SK-MEL-5 (cell line): ENCODE measurements around the genes RPS28 and ZNF266.

GRCh38 chr19:7649212-7649826, 12.4 kb downstream of the STXBP2 start:
RAMPAGE:
- cytosol, long total RNA, result no peak
- long total RNA, result no peak
- nucleus, long total RNA, result no peak

GRCh38 chr19:7718633-7719010, 13.3 kb downstream of the CLEC4G start:
RAMPAGE:
- cytosol, long total RNA, result no peak
- long total RNA, result no peak
- nucleus, long total RNA, result no peak

DNA sequence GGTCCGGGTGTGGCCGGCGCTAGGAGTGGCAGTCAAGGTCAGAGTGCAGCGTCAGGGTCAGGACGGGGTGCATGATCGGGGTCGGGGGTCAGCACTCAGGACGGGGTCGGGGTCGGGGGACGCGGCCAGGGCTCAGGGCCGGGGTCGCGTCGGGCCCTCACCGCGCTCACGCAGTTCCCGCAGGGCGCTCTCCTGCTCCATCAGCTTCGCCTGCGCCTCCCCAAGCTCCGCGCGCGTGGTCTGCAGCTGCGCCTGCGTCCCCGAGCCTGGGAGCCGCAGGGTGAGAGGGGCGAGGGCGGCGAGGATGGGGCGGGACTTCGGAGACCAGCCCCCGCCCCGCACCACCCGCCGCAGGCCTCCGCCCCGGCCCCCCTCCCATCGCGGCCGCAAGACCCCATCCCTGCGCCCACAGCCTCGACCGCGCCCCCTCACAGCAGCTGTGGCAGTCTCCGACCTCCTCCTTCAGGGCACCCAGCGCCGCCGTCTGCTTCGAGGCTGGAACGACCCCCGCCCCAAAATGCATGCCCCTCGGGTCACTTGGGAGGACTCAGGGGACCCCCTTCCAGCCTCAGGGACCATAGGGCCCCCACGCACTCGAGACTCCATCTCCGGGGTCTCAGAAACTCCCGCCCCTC, 1.2 kb downstream of the CLEC4G start:
RAMPAGE:
- cytosol, long total RNA, result no peak
- long total RNA, result no peak
- nucleus, long total RNA, result no peak

DNA sequence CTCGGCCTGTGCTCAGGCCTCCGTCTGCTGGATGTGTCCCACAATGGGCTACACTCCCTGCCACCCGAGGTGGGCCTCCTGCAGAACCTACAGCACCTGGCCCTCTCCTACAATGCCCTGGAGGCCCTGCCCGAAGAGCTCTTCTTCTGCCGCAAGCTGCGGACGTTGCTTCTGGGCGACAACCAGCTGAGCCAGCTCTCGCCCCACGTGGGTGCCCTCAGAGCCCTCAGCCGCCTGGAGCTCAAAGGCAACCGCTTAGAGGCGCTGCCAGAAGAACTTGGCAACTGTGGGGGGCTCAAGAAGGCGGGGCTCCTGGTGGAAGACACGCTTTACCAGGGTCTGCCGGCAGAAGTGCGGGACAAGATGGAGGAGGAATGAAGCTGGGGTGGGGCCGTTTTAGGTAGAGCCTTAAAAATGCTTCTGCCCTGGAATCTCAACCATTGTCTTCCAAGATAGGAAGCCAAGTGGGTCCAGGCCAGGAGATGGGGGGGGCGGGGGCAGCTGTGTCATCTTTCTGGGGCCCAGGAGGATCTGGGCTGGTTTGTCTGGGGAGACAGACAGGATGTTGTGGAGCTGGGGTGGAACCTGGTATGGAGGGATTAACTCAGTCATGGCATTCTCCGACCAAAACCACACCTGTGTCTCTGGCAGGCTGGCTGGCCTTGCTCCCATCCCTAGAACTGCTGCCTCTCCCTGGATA, 3.0 kb upstream of the MAP2K7 start:
RAMPAGE:
- cytosol, long total RNA, result no peak
- long total RNA, result no peak
- nucleus, long total RNA, result no peak

GRCh38 chr19:7911440-7911914, 3.2 kb upstream of the TGFBR3L start:
RAMPAGE:
- cytosol, long total RNA, result no peak
- long total RNA, result no peak
- nucleus, long total RNA, result no peak

DNA sequence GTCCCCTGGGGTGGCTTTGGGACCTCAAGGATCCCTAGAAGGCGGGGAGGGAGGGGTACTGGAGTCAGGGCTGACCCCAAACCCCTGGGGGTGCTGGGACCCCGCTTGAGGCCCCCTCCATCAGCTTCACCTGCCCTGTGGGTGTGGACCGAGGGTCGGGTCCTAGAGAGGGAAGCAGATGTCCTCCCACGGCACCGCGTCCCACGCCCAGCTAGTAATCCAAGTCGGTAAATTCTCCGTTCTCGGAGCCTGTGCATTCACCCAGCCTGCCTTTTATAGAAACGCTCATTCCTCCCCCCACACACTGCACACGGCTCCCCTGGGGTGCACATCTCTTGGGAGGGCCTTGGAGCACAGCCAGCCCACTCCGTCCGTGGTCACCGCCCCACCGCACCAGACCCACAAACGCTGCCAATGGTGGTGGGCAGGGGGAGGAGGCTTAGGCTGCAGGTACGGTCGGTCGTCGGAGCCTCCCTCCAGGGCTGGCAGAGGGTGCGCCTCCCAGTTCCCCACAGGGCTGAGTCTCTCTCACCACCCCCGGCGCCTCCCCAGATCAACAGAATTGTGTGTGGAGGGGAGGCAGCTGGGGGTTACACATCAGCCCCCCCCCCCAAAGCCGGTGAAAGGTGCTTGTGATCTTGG, 2.2 kb downstream of the CTXN1 start:
RAMPAGE:
- cytosol, long total RNA, result no peak
- long total RNA, result no peak
- nucleus, long total RNA, result no peak

GRCh38 chr19:8321435-8322423, at the start of gene RPS28:
TSS of gene RPS28 (plus strand) at chr19:8321496.
RAMPAGE:
- cytosol, long total RNA, result start-site peak on the plus strand at chr19:8321500-8321535, 73,775 and 34,967 reads in 2 replicates
- long total RNA, result start-site peak on the plus strand at chr19:8321498-8321535, 56,712 and 27,552 reads in 2 replicates
- nucleus, long total RNA, result start-site peak on the plus strand at chr19:8321505-8321510, 27 and 21 reads in 2 replicates

GRCh38 chr19:8342044-8343066, 707 bp downstream of the KANK3 start:
RAMPAGE:
- cytosol, long total RNA, result no peak
- long total RNA, result no peak
- nucleus, long total RNA, result no peak

RAMPAGE:
- cytosol, long total RNA, result no peak
- long total RNA, result no peak
- nucleus, long total RNA, result no peak
These were observed 10.8 kb upstream of the RAB11B start for GRCh38 chr19:8379375-8379790.

DNA sequence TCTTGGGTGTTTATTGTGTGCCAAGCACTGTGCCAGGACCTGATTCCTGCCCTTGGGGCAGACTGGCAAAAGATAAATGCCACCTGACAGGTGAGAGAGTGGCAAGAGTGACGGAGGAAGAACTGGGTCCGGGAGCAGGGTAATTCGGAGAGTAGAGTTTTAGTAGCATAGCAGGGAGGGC, 6.1 kb downstream of the RAB11B start:
RAMPAGE:
- cytosol, long total RNA, result no peak
- long total RNA, result no peak
- nucleus, long total RNA, result no peak

DNA sequence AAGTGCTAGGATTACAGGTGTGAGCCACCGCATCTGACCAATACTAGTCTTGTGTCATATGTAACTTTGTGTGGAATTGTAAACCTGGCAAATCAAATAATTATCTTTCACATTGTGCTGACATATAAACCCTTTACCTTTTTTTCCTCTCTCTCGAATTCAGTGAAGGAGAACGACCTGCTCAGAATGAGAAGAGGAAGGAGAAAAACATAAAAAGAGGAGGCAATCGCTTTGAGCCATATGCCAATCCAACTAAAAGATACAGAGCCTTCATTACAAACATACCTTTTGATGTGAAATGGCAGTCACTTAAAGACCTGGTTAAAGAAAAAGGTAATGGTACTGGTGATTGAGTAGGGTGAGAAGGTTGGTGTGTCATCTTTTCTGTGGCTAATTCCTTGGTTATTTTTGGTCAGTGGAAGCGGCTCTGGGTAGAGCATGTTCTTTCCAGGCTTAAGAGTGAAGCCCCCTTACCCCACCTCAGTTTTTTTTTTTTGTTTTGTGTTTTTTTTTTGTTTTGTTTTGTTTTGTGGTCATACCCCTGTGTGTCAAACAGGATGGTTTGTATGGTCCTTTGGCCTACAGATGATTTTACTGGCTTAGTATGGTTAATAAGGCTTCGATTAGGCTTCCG, 10.6 kb downstream of the HNRNPM start:
RAMPAGE:
- cytosol, long total RNA, result no peak
- long total RNA, result no peak
- nucleus, long total RNA, result no peak

DNA sequence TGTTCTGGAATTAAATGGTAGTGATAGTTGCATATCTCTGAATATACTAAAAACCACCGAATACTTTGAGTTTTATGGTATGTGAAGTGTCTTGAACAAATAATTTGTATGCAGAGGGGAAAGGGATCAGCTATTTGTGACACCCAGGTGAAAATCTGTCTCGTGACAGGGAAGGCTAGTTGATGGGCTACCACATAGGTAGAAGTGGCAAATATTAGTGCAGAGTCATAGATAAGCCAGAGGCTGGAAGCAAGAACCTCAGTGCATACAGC, 24.6 kb downstream of the HNRNPM start:
RAMPAGE:
- cytosol, long total RNA, result no peak
- long total RNA, result no peak
- nucleus, long total RNA, result no peak

GRCh38 chr19:8473999-8474709, 28.3 kb downstream of the PRAM1 start:
RAMPAGE:
- cytosol, long total RNA, result no peak
- long total RNA, result no peak
- nucleus, long total RNA, result no peak

RAMPAGE:
- cytosol, long total RNA, result no peak
- long total RNA, result no peak
- nucleus, long total RNA, result no peak
These were observed 19.8 kb downstream of the PRAM1 start for GRCh38 chr19:8482376-8483258.

RAMPAGE:
- cytosol, long total RNA, result no peak
- long total RNA, result no peak
- nucleus, long total RNA, result no peak
These were observed 14.0 kb downstream of the PRAM1 start for GRCh38 chr19:8488468-8488830.

DNA sequence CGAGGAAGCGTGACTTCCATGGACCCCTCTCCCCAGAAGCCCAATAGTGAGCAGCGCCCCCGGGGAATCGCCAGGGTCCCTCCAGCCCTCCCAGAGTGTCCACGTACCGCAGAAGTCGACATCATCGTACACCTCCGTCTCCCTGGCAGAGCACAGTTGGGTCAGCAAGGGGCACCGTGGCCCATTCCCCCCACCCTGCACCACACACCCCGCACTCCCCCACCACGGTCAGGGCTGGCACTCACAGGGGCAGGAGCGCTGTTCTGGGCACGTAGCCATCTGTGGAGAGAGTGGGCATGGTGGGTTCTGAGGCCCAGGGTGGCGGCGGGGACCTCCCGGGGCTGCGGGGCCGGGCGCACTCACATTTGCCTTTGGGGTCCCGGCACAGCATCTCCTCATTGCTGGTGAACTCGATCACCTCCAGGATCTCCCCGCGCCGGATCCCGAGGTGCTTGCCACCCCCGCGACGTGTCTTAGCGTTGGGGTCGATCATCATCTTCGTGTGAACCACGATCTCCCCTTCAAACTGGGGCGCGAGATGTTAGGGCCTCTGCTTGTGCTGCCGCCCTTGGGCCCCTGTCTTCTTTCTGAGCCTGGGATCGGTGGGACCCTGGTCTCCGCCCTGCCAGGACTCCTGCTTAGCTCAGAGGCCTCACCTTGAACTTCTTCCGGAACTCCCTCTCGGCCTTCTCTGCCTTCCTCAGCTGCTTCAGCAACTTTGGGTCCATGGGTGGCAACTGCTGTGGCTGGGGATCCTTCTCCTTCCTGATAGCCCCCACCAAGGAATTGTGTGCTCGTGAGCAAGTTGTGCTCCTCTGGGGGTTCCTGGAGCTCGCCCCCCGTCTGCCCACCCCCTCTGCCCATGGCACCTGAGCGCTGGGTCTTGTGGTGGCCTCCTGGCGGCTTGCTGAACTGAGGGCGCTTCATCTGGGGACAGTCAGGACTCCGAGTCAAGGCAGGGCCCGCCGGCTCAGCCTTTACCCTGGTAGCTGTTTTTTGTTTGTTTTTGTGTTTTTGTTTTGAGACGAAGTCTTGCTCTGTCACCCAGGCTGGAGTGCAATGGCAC, 11.9 kb downstream of the PRAM1 start:
RAMPAGE:
- cytosol, long total RNA, result no peak
- long total RNA, result no peak
- nucleus, long total RNA, result no peak

DNA sequence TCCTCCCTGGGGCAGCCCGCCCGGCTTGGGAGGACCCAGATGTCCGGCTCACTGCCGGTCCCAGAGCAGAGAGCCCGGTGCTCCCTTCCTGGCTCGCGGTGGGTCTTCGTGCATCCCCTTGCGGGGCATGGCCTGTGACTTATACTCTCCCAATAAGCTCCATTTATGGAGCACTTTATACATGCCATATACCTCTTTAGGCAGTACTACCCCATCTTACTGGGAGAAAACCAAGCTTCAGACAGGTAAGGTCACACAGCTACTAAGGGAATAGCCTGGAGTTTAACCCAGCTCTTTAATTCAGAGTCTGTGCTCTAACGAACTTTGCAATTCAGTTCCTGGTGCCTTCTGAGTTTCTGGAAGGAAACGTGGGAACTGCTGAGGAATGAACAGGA, 15.7 kb upstream of the MYO1F start:
RAMPAGE:
- cytosol, long total RNA, result no peak
- long total RNA, result no peak
- nucleus, long total RNA, result no peak

RAMPAGE:
- cytosol, long total RNA, result no peak
- long total RNA, result no peak
- nucleus, long total RNA, result no peak
These were observed 27.4 kb downstream of the ACTL9 start for GRCh38 chr19:8671032-8671731.

DNA sequence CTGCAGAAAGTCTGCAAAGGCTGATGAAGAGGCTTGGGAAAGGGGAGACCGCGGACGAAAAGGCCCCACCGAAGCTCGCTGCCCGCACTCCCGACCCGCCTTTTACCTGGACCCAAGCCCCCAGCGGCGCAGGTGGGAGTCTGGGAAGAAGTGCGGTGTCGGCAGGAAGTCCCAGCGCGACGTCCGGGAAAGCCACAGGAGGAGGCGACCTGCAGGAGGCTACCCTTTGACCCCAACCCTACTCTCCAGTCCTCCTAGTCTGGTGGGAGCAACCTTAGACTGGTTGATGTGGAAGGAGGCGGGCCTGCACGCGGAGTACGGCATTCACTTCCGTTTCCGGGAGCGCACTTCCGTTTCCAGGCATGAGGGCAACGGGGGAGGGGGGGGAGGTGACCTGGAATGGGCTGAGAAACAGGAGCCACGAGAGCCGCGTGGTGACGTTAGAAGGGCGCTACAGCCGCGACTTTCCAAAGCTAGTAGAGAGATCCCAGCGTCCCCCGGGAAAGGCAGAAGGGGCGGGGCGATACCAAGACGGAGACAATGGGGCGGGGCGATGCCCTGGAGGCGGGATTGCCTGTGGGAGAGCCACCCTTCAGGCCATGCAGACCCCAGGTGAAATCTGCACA, 28.5 kb downstream of the ZNF266 start:
RAMPAGE:
- cytosol, long total RNA, result no peak
- long total RNA, result no peak
- nucleus, long total RNA, result no peak

RAMPAGE:
- cytosol, long total RNA, result start-site peak on the minus strand at chr19:9435524-9435576, 49 and 21 reads in 2 replicates
- long total RNA, result start-site peak on the minus strand at chr19:9435524-9435576, 52 and 40 reads in 2 replicates
- nucleus, long total RNA, result start-site peak on the minus strand at chr19:9435524-9435547, 31 and 37 reads in 2 replicates
These were observed at the start of gene ZNF266 for GRCh38 chr19:9434805-9436169. TSS of gene ZNF266 (minus strand) at chr19:9435573.